Retinal pigment epithelial cell (primary cell): Measurements from ENCODE around the gene TP53I11.

DNA sequence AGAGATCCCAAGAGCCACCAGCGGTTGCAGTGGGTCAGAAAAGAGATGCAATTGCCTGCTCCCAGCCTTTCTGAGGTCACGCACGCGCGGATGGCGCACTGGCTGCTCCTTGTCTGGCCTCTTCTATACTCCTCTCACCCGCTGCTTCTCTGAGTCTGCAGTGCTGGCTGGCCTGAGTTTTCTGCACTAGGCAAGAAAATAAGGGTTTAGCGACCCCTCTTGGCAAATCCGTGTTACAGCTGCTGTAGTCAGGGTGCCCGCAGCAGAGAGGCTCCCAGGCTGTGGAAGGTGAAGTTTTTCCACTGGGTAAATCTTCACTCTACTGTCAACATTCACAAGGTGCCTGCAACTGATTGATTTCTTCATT lies 10.5 kb upstream of the ACCSL start:
- RRBS: no CpG with 5 or more reads among the region's 10 CpGs

DNA sequence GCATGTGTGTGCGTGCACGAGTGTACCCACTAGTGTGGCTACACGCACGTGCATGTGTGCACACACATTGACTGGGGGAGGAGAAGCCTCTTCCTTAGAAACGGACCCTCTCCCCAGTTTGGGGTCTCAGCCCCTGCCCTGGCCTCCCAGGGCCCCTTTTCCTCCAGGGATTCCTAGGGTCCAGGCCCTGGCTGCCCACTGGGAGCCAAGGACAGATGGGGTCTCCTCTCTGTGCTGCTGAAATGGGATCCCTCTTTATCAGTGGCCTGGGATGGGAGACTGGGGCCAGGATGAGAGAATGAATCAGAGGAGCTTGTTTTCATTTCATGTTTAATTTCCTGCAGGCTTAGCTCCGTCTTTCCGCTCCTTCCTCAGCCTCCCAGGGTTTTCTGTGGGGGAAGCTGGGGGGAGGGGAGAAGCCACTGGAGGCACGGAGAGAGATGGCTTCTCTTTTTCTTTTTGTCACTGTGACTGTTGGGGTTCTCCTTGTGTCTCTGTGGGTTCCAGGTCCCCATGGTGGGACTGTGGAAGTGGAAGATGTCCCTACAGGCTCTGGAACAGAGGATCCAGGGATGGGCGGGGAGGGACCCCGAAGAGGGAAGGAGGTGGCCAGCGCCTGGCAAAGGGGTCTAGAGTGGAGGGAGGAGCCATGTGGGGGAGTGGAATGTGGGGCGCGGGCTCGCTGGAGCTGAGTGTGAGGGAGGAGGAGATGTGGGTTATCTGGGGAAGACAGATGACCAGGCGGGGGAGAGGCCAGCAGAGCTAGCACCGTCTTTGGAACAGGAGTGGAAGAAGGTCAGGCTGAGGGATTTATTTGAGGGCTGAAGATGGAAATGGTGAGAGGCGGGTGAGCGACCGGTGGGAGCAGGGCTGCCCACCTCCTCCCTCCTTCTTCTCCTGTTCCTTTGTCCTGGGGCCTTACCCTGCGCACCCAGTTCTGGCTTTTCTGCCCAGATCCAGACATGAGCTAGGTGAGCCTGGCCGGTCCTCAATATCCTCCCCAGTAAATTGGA lies 40.1 kb downstream of the ALX4 start:
- RRBS: no CpG with 5 or more reads among the region's 21 CpGs

DNA sequence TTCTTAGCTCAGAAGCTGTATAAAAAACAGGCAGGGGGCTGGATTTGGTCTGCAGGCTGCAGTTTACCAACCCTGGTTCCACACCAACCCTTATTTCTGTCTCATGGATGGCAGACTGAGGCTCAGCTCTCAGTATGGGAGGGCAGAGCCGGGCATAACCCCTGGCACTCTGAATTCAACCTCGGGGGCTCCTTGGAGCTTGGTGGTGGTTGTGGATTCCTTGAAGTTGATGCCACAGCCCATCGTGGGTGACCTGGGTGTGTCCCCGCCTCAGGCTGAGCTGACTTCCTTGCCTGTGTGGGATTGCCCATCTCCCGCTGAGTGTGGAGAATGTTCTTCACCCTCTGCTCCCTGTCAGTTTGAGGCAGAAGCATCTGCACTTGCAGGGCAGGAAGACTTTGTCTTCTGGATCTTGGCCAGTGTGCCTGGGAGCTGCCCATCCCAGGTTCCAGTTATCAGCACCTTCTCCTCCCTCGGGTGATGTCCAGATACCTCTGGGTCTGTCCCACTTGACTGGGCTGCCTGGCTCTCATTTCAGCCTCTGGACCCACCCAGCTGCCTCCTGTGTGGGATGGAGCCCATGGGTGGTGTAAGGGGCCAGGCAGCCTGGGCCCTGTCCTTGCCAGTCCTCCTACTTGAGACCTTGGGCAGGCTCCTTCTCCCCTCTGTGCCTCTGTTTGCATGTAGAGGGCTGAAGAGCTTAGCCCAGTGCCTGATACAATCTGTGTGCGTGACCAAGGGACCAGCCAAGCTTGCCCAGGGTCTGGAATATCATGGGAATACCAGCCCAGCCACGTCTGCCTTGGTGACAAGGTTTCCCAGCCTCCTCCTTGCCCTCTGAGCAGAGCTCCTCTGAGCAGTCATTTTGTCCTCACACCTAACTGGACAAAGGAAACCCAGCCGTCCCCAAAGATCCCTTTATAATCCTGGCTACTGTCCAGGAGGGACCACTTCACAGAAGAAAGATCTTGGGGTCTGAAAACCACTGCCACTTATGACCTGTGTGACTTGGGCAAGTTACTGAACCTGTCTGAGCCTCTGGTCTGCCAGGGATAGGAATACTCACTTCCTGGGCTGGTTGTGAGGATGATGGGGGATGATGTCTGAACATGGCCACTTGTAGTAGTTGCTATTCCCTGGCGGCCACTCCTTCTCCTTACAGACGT lies 25.6 kb downstream of the CD82 start:
- RRBS: no CpG with 5 or more reads among the region's 11 CpGs

- RRBS: 100% methylated on average over 2 of the region's 11 CpGs
Observed at GRCh38 chr11:44731957-44732552, 5.3 kb downstream of the TSPAN18 start.

GRCh38 chr11:44744135-44744500 lies 17.4 kb downstream of the TSPAN18 start:
- RRBS: no CpG with 5 or more reads among the region's 5 CpGs

DNA sequence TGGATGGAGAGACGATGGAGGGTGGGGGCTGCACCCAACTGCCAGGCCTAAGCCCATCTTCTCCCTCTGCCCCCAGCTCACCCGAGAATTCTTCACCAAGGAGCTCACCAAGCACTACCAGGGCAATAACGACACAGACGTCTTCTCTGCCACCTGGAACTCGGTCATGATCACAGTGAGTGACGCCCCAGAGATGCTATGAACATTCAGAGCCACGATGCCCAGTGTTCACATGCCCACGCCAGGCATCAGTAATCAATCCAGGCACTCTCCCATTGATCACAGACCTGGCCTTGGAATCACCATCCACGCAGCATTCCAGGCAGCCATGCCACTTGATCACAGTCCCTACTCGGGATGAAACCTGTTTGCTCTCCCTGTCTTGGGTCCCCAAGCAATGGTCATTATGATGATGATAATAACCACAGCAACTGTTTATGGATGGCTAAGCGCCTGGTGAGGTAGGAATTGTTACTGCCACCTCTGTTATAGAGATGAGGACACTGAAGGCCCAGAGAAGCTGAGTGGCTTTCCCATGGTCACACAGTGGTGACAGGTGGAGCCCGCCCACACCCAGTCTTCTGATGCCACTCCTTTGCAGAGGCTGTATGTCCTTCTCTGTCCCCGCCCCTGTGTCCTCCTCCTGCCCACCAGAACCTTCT lies 31.4 kb downstream of the TP53I11 start:
- RRBS: no CpG with 5 or more reads among the region's 13 CpGs

DNA sequence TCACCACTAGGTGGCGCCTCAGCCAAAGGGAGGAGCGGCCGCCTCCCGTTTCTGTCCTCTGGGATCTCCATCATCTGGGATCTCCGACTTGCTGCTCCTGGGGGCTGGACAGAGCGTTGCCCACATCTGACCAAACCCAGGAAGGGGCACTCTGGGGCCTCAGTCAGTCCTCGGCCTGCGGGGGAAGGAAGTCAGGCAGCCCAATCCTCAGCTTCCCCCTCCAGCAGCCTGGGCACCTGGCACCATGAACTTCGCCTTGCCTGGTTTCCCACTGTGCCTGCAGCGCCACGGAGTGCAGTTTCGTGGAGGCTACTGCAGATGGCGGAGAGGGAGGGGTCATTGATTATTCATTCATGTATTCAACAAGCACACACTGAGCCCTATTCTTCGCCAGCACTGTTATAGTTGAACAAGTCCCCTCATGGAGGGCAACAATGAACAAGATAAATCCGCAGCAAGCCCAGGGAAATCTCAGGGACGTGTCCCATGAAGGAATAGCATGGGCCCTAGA lies 23.4 kb downstream of the TP53I11 start:
- RRBS: no CpG with 5 or more reads among the region's 16 CpGs

DNA sequence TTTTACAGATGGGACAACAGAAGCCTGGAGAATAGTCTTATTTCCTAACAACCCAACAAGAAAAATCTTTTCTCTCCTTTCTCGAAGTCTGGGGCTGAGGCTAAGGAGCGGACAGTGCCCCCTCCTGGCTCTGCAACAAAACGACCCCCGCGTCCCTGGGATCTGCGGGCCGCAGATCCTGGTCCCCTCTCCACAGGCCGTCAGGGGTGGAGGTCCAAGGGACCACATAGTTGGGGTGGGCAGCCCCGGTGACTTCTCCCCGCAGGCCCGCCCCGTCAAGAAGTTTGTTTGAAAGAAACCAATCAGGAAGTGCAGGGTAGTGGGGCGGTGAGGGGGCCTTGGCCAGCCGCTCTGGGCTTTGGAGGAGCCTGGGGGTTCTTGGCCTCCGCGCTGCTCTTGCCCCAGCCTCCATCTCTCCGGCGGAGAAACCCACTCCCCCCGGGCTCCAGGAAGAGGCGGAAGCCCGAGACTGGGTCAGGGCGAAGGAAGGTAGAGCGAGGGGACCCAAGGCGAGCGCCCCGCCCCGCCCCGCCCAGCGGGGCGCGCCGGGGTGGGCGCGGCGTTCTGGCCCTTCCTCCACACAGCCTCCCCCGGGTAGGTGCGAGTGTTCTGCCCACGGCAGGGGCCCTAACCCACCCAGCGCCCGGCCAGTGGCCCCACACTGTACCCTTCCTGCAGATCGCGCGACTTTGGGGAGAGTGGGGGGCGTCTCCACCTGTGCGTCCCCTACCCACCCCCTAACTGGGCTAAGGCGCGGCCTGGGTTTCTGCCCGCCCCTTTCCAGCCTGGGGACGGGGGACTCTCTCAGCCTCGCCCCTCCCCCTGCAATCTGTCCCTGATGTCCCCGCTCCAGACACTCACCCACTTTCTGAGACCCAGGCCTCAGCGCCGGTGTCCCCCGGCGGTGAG lies 1.3 kb downstream of the TP53I11 start:
- RRBS: under 1% methylated on average over 12 of the region's 55 CpGs

DNA sequence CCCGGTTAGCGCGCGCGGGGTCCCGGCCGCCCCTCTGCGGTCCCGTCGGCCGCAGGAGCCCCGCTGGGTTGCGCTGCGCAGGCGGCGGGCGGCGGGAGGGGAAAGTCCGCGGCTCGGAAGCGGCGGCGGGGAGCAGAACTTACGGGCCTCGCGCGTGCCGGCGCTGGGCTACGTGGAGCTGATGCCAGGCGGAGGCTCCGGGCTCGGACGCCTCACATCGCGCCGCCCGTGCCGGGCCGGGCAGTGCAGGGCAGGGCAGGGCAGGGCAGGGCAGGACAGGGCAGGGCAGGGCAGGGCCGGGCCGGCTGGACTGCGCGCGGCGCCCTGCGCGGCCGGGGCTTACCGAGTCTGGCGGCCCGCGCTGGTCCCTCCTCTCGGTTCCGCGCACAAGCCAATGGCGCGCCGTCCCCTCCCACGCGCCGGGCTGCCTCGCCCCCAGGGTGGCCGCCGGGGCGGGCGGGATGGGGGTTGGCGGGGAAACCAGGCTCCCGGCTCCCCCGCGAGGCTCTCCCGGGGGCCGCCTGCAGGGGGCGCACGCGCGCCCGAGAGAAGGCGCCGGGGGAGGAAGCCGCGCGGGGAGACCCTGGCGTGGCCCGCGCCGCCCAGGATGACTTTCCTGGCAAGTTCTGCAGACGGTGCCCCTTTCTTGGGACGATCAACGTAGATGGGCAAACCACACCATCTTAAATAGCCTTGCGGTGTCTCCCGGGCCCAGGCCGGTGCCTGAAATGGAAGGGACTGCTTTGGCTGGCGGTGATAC lies at the start of gene TP53I11:
TP53I11 (minus strand) TSS at position 350 of the 760 bp plus-strand sequence.
- RRBS: 1% methylated on average over 31 of the region's 95 CpGs

DNA sequence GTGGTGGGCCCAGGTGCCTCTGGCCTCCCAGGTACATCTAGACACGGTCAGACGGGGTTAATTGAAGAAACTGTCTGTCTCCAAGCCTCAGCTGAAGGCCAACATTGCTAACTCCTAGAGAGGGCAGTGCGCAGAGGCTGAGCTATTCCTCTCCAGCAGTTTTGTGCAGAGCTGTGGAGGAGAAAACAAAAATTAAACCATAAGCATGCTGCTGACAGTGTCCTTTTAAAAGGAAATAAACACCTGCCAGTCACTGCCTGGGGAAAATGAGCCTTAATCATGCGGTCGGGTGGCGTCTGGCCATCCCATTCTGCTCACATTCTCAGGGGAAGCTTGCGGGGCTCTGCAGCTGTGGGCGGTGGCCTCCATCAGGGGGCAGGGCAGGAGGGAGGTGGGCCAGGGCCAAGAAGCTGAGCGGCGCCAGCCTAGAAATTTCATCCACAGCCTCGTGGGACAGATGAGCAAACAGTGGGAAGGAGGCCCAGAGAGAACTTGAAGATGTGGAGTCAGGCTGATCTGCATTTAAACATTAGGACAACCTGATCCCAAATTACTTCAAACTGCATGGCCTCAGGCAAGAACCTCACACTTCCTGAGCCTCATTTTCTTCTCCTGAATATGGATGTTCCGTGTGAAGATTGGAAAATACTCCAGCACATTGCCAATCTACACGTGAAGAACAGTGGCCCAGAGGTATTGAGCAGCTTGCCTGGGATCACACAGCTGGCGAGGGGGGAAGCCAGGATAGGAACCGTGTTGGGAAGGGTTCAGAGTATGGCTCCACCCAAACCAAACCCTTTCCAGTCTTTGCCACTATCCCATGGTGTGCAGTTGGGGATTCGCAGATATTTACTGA lies 71.1 kb upstream of the TP53I11 start:
- RRBS: no CpG with 5 or more reads among the region's 16 CpGs

GRCh38 chr11:45148179-45148503 lies 1.7 kb downstream of the PRDM11 start:
- RRBS: no CpG with 5 or more reads among the region's 4 CpGs

DNA sequence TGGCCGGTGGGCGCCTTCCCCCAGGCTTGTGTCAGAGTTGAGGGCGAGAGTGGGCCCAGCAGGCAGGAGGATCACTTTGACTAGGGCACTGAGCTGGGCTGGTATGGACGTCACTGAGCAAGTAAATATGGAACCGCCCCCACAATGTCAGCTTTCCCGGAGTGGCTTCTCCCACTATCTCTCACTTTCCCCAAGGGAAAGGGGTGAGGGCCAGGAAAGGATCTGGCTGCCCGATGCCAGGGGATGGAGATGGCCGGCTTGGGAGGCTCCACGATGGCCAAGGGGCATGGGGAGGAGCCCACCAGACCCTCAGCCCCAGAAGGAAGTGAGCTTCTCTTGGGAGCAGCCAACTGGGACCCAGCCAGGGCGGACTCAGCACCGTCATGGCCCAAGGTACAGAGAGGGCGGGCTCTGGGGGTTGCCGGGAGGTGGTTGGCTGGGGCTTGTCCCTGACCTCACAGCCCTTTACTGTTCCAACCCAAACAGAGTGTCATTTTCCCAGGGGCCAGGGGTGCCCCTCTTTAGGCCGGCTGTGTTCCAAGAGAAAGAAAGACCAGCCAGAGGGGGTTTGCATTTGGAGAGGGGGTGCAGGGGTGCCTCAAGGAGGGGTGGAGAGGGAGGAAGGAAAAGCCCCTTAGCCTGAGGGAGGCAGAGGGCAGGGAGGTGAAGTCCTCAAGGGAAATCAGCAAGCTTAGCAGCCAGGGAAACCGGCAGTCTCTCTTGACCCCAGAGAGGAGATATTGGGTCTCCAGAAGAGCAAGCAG lies 8.8 kb downstream of the PRDM11 start:
- RRBS: 75% methylated on average over 3 of the region's 15 CpGs

- RRBS: no CpG with 5 or more reads among the region's 9 CpGs
Observed at GRCh38 chr11:45157979-45158684, 11.7 kb downstream of the PRDM11 start.

- RRBS: no CpG with 5 or more reads among the region's 18 CpGs
Observed at GRCh38 chr11:45182742-45183737, 36.6 kb downstream of the PRDM11 start.

GRCh38 chr11:45209613-45211020 lies 63.7 kb downstream of the PRDM11 start:
- RRBS: 8% methylated on average over 3 of the region's 40 CpGs

DNA sequence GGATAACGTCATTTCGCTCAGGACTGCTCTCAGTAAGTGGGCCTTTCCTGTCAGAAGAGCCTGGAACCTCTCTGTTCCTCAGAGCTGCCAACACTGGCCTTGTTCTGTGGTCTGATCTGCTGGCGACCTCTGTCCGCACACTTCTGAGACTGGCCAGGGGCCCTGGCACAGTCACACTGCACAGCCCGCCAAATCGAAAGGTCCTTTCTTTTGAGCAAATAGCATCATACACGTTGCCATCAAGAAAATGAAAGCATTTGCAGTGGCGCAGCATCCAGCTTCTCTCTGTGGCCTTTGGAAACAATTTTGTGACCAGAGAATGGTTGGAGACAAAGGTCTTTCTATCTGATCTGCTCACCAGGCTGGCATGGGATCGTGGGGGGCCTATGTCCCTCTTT lies 80.1 kb upstream of the SYT13 start:
- RRBS: no CpG with 5 or more reads among the region's 9 CpGs

GRCh38 chr11:45394021-45394947 lies 108.1 kb upstream of the SYT13 start:
- RRBS: no CpG with 5 or more reads among the region's 13 CpGs

- RRBS: no CpG with 5 or more reads among the region's 23 CpGs
Observed at GRCh38 chr11:45771793-45772497, 33.0 kb upstream of the SLC35C1 start.

DNA sequence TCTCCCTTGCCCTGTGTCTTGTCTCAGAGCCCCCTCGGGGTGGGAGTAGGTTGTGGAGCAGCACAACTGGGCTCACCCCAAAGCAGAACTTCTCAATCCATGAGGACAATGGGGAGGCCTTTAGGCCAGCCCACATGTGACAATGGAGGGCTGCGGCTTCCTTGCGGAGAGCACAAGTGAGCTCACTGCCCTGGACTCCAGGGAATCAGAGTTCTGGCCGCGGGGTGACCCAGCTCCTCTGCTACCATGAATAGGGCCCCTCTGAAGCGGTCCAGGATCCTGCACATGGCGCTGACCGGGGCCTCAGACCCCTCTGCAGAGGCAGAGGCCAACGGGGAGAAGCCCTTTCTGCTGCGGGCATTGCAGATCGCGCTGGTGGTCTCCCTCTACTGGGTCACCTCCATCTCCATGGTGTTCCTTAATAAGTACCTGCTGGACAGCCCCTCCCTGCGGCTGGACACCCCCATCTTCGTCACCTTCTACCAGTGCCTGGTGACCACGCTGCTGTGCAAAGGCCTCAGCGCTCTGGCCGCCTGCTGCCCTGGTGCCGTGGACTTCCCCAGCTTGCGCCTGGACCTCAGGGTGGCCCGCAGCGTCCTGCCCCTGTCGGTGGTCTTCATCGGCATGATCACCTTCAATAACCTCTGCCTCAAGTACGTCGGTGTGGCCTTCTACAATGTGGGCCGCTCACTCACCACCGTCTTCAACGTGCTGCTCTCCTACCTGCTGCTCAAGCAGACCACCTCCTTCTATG lies 784 bp downstream of the SLC35C1 start:
- RRBS: no CpG with 5 or more reads among the region's 28 CpGs

- RRBS: no CpG with 5 or more reads among the region's 9 CpGs
Observed at GRCh38 chr11:45853542-45854497, 6.5 kb downstream of the CRY2 start.